Panc1 (cell line): ENCODE measurements around the gene TNRC18.

DNA sequence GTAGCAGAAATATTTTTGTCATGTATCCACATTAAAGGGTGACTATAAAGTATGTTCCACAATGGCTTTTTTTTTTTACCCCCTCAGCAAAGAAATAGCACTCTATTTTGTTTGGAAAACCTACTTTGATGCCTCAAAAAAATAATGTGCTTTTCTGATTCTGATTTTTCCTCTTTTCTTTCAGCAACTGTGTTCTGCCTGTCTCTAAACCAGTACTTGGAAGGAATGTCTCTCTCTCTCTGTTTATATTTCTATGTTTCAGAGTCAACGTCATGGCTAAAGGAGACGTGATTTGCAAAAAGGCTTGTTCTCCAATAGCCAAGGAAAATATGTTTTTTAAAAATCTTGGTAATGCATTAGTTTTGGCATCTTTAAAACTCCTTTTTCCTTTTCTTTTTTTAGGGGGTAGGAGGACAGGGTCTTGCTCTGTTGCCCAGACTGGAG is 56.0 kb upstream of the SDK1 start:
- RRBS, 2 experiments = no CpG with 5 or more reads among the region's 2 CpGs

GRCh38 chr7:3259749-3260291 is 41.2 kb upstream of the SDK1 start:
- RRBS, 2 experiments = 16 to 20% methylated on average over 2 of the region's 11 CpGs

DNA sequence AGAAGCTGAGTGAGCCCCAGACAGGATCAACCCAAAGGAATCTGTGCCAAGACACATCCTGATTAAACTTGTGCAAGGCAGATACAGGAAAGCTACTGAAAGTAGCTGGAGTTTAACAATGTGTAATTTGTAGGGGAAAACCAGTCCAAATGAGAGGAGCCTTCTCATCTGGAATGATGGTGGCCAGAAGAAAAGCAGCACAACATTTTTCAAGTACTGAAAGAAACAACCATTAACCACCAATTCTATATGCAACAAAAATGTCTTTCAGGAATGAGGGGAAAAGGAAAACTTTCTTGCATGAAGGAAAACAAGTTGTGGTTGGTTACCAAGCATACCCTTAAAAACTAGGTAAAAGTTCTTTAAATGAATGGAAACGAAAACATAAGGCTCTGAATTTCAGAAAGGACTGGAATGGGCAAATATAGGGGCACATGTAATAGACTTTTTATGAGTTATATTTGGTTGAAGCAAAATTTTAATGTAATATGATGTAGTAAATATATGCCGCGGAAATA is 36.5 kb downstream of the SDK1 start:
- RRBS, 2 experiments = no CpG with 5 or more reads among the region's 3 CpGs

DNA sequence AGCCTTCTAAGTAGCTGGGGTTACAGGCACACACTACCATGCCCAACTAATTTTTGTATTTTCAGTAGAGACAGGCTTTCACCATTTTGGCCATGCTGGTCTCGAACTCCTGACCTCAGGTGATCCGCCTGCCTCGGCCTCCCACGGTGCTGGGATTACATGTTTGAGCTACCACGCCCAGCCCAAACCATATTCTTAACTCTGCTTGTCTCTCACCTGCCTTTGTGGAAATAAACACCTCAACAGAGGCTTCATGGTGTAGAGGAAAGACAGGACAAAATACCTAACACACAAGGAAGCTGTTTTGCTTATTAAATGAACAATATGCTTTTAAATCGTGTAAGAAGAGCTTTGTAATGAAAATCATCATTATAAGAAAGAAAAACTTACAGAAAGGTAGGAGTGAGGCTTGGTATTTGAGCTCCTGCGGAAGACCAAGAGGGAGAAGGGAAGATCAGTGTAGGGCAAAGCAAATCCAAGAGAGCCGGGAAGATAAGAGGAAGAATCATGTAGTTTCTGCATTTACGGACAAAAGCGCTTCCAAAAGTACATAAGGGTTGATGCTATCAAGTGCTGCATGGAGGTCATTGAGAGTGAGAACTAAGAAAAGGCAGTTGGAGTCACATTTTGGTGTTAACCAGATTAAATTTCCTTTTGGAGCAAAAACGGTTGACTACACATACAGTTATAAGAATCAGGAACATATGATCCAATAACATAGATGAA is 109.8 kb downstream of the SDK1 start:
- RRBS, 2 experiments = no CpG with 5 or more reads among the region's 11 CpGs

GRCh38 chr7:3659048-3659812 is 358.2 kb downstream of the SDK1 start:
- RRBS, 2 experiments = no CpG with 5 or more reads among the region's 15 CpGs

GRCh38 chr7:4238755-4239074 is 443.4 kb upstream of the FOXK1 start:
- RRBS, 2 experiments = no CpG with 5 or more reads among the region's 7 CpGs

- RRBS, 2 experiments = 2 to 8% methylated on average over 8 of the region's 17 CpGs
Observed at GRCh38 chr7:4683099-4683665, 1.1 kb downstream of the FOXK1 start.

DNA sequence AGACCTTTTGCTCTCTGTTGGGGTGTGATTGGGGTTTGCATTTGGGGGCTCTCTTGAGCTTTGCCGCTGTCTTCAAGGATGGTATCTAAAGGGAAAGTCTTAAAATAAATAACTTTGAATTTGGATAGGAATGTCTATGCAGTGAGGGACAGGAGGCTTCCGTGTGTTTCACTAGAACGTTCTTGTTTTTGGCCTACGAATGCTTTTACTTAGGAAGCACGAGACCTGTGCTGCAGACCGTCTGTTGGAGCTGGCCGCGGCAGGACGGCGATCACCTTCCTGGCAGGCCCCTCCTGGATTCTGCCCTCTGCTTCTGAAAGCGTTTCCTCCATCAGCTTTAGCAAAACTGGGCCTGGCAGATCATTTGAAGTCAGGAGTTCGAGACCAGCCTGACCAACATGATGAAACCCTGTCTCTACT is 44.0 kb downstream of the FOXK1 start:
- RRBS, 2 experiments = no CpG with 5 or more reads among the region's 12 CpGs

- RRBS, 2 experiments = 85 to 95% methylated on average over 1 to 3 of the region's 20 CpGs
Observed at GRCh38 chr7:4734734-4735338, 40.6 kb upstream of the AP5Z1 start.

- RRBS, 2 experiments = 3 to 9% methylated on average over 3 of the region's 41 CpGs
Observed at GRCh38 chr7:4744538-4745707, 30.5 kb upstream of the AP5Z1 start.

- RRBS, 2 experiments = no CpG with 5 or more reads among the region's 12 CpGs
Observed at GRCh38 chr7:4745777-4746735, 29.4 kb upstream of the AP5Z1 start.

GRCh38 chr7:4808489-4809888 is 33.6 kb downstream of the AP5Z1 start:
- RRBS, 2 experiments = 69 to 81% methylated on average over 17 of the region's 101 CpGs

DNA sequence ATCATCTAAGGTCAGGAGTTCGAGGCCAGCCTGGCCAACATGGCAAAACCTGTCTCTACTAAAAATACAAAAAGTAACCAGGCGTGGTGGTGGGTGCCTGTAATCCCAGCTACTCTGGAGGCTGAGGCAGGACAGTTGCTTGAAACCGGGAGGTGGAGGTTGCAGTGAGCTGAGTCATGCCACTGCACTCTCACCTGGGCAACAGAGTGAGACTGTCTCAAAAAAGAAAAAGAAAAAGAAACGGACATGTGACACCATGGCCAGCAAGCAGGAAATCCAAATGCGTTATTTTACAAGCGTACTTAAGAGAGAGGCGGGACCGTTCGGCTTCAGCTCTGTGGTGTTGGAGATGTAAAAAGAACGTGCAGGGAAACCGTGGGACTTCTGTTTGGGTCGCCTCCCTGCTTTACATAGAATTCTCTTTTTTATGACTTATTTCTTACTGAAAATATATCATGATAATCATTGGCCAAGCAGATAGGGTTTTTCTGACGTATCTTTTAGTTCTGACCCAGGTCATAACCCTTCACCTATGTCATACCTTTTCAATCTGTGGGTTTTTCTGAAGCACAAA is 45.2 kb downstream of the WIPI2 start:
- RRBS, 2 experiments = no CpG with 5 or more reads among the region's 13 CpGs

DNA sequence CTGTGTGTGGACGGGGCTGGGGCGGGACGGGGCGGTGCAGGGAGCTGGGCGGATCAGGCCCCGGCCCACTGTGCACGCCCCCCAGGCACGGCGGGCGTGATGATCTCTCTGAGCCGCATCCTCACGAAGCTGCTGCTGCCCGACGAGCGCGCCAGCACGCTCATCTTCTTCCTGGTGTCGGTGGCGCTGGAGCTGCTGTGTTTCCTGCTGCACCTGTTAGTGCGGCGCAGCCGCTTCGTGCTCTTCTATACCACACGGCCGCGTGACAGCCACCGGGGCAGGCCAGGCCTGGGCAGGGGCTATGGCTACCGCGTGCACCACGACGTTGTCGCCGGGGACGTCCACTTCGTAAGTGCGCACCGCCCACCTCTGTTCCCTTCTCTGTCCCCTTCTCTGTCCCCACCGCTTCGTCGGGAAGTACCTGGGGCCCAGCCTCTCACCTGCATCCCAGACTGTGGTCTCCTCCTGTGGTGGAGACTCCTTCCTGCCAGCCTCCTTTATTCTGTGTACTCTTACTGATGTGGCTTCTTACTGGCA is 14.2 kb downstream of the SLC29A4 start:
- RRBS, 2 experiments = 94 to 97% methylated on average over 4 of the region's 40 CpGs

DNA sequence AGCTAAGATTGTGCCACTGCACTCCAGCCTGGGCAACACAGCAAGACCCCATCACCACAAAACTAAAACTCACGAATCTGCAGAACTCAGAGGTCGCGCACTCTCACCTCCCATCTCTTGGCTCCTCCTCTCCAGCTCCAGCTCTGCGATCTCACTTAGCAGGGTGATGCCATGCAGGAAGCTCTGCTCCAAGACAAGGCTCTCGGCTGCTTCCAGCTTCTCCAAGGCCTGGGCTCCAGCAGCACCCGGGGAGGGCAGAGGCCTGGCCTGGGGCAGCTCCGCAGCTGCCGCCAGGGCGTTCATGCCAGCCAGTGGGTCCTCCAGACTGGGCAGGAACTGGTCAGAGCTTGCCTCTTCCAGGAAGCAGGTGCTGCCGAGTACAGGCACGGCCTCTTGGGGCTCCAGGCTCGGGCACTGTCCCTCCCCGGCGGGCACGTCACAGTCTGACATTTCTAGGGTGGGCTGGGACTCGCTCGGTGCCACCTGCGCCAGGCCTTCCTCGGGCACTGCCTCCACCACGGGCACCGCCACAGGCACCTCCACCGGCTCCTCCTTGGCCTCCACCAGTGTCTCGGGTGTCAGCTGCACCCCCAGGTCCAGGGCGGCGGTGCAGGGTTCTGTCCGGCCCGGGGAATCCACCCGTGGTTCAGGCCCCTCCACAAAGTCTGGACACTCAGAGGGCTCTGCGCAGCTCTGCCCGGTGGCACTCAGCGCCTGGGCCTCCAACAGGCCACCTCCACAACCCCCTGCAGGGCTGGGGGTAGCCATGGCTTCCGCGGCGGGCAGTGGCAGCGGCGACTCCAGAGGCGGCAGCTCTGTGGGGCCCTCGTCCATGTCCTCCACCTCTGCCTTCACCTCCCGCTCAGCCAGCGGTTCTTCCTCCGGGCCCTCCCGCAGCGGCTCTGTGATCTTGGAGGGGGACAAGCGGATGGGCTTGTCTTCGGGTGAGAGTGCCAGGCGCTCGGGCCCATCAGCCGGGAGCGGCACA is 53.1 kb downstream of the TNRC18 start:
- RRBS, 2 experiments = 90 to 91% methylated on average over 10 of the region's 49 CpGs

- RRBS, 2 experiments = no CpG with 5 or more reads among the region's 14 CpGs
Observed at GRCh38 chr7:5404450-5405033, 19.1 kb downstream of the TNRC18 start.

GRCh38 chr7:5422616-5422872 is 1.1 kb downstream of the TNRC18 start:
- RRBS, 2 experiments = under 1 to 5% methylated on average over 9 of the region's 15 CpGs

- RRBS, 2 experiments = 1 to 5% methylated on average over 43 to 52 of the region's 99 CpGs
Observed at GRCh38 chr7:5422873-5423968, at the start of gene TNRC18. TSS of gene TNRC18 (minus strand) at chr7:5423834.

DNA sequence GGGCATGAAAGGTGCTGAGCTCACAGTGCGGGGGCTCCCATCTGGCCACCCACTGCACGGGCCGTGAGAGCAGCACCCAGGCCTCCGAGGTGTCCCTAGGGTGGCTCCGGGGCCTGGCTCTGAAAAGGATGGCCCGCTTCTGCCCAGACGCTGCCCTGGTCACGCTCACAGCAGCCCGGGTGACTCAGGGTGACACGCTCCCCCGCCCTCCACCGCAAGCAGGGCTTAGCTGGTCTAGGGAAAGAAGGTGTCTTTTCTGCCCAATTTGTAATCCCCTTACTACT is 18.5 kb downstream of the FBXL18 start:
- RRBS, 2 experiments = 8 to 19% methylated on average over 5 of the region's 12 CpGs